Myometrial cell (primary cell): ENCODE measurements around the gene COL4A2.

GRCh38 chr13:110149365-110150561, 157.2 kb downstream of the COL4A1 start:
- RAMPAGE, long total RNA = no peak

DNA sequence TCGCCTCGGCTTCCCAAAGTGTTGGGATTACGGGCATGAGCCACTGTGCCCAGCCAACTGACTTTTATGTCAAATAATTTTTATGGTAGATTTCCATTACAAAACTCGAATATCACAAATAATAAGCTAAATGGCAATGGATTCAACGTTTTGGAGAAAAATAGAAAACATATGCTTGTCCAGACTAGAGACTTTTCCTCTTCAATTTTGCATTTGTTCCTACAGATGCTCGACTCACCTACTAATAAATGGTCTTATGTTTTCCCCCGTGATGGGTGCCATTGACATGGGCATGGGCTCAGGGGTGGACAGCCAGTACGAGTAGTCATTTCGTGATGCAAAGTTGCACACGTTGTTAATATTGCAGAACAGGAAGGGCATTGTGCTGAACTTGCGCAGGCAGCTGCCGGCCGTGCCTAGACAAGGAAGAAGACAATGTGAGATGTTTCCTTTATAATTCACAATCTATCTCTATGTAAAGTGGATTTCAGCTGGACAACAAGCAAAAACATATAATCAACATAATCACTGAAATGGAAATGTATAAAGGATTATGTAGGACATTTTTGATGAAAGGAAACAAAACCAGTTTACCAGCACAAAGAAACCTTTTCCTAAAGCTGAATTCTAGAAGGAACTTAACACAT, 145.9 kb downstream of the COL4A1 start:
- RAMPAGE, long total RNA = no peak

- RAMPAGE, long total RNA = no peak
These were observed 135.2 kb downstream of the COL4A1 start for GRCh38 chr13:110171795-110172048.

DNA sequence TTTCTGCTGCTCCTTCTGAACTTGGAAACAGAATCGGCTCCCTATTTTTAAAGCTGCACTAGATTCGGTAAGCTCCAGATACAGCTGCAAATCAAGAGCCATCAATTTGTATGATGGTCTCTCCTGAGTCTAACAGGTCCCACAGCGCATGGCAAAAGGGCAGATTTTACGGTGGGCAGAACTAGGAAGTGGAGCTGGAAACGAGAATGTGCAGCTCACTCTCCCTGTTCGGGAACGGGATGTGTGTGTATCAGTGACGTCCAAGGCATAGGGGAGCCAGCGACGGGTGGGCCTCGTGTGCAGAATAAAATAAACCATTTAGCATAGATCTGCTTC, 74.2 kb downstream of the COL4A1 start:
- RAMPAGE, long total RNA = no peak

- RAMPAGE, long total RNA = no peak
These were observed 2.7 kb downstream of the COL4A1 start for GRCh38 chr13:110303964-110304994.

DNA sequence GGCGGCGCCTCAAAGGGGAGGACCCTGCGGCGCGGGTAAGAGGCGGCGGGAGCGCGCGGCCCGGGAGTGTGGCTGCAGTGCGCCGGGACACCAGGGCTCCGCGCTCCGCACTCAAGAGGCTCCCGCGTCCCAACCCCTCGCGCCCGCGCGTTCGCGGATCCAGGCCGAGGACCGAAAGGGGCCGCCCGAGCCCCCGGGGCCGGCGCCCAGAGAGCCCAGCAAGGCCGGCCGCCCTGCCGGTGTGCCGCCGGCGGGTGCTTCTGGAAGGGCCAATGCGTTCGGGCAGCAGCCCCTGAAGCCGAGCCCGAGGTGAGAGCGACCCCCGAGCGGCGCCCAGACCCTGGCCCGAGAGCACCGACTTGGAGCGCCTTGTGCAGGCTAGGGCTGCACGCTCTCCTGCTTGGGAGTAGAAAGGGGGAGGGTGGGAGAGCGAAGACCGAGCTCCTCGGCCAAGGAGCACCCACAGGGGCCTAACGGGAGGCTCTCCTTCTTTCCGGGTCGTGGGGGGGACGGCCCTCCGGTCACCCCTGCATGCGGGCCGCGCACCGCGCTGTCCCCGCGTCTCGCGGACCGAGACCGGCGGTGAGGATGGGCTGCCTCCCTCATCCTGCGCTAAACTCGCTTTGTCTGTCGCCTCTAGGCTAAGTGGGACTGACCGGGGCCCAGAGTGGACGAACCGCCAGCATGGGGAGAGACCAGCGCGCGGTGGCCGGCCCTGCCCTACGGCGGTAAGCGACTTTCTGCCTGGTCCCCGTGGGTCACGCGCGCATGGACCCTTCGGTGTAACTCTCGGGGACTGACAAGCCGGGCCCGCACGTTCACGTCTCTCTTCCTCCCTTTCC, at the start of gene COL4A2:
Gene COL4A2 (plus strand): TSS at position 65 of the 842 bp plus-strand sequence.
- RAMPAGE, long total RNA = no peak

- RAMPAGE, long total RNA = no peak
These were observed 15.1 kb downstream of the COL4A2 start for GRCh38 chr13:110322012-110322848.

DNA sequence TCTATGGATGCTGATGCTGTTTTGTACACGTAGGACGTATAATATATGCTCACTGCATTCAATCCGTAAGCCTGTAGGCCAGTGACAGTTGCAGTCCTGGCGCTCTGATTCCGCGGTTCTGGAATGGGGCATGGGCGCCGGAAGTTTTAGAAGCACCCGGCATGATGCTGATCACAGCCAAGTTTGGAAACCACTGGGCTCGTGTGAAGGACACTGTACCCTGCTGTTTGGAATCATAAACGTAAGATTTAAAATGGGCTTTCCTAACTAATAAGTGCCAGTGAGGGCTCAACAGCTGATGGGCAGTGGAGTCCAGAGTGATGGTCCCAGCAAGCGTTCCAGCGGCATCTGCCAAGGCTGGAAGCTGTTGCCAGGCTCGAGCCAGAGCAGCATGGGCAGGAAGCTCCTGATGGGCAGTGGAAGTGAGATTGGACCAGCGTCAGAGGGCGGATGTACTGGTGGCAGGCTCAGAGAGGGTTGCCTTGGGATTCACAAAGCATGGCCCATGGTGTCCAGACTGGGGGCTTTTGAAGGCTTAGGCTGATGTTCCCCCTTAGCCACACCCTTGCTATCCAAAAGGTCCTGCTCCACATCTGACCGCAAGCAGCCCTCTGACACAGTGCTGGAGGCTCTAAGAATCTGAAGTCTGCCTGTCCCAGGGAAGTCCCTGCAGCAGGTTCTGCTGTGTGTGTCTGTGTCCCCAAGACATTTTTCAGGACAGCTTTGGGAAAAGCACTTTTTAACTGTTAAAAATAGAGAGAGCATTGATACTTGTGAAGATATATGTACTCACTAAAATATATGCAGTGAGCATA, 30.2 kb downstream of the COL4A2 start:
- RAMPAGE, long total RNA = no peak

GRCh38 chr13:110343120-110343812, 36.2 kb downstream of the COL4A2 start:
- RAMPAGE, long total RNA = no peak

GRCh38 chr13:110430192-110430851, 123.2 kb downstream of the COL4A2 start:
- RAMPAGE, long total RNA = no peak

- RAMPAGE, long total RNA = no peak
These were observed 124.7 kb downstream of the COL4A2 start for GRCh38 chr13:110431763-110432178.

GRCh38 chr13:110455917-110456543, 105.5 kb downstream of the RAB20 start:
- RAMPAGE, long total RNA = no peak

DNA sequence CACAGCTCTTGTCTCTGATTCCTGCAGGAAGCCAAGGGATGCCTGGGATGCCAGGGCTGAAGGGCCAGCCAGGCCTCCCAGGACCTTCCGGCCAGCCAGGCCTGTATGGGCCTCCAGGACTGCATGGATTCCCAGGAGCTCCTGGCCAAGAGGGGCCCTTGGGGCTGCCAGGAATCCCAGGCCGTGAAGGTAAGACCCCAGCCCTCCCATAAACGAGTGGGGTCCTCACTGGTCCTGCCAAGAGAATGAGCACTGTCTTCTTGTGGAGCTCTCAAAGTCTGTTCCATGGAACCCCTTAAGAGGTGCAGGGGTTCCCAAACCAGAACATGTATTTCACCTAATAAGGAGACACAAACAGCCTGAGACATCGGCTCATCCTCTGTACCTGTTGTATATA, 83.5 kb downstream of the RAB20 start:
- RAMPAGE, long total RNA = no peak

DNA sequence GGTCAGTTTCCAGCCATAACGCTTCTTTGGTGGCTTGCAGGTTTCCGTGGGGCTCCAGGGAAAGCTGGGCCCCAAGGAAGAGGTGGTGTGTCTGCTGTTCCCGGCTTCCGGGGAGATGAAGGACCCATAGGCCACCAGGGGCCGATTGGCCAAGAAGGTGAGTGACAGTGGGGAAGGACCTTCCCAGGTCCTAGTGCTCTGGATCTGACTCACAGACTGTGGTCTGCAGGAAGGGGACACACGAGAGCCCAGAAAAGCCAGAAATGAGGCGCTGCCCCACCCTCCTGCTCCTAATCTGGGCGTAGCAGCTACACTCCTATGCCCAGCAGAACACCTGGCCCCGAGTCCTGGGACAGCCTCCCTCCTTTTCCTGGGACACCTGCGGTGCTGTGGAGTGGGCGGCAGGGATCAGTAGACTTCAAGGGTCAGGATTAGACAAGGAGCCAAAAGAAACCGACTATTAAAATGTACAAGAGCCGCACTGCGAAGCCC, 57.4 kb downstream of the RAB20 start:
- RAMPAGE, long total RNA = no peak

DNA sequence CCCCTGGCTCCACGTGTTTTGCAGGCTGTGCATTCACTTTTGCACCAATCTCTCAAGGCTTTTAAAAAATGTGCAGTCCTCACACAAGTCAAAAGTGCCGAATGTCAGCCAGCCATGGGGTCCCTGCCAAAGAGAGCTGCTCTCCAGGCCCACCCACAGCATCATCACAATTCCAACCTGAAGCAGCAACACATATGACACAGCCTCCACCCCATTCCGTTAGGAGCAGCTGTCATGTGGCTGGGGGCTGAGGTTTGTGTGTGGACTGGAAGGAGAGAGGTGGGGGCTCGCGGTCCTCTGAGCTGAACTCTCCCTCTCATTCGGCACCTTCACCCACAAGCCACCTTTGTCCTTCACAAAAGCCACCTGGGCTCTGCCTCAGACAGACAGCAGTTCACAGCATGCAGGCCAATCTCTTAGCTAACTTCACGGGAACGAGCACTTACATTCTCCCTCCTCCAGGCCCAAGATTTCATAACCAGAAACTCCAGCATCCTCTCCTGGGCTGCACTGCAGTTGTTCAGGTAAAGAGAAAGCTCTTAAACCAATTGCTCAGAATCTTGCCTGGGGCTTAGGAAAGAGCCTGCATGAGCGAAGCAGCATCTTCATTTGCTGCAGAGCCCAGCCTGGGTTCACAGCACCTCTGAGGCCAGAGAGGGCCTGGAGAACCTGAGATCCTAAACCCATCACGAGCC, 7.2 kb downstream of the RAB20 start:
- RAMPAGE, long total RNA = no peak

- RAMPAGE, long total RNA = no peak
These were observed 14.9 kb upstream of the NAXD start for GRCh38 chr13:110600455-110600825.

DNA sequence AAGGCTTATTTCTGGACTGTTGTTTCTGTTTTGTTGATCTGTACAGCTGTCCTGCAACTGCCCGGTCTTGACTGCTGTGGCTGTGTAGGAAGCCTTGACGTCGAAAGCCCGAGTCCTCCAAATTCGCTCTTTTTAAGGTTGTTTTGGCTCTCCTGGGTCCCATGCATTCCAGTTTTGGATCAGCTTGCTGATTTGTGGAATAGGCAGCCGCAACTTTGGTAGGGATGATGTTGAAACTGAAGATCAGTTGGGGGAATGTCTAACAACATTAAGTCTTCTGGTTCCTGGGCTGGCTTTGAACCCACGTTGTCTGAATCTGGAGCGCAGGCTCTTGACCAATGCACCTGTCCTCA, 15.5 kb downstream of the NAXD start:
- RAMPAGE, long total RNA = no peak

DNA sequence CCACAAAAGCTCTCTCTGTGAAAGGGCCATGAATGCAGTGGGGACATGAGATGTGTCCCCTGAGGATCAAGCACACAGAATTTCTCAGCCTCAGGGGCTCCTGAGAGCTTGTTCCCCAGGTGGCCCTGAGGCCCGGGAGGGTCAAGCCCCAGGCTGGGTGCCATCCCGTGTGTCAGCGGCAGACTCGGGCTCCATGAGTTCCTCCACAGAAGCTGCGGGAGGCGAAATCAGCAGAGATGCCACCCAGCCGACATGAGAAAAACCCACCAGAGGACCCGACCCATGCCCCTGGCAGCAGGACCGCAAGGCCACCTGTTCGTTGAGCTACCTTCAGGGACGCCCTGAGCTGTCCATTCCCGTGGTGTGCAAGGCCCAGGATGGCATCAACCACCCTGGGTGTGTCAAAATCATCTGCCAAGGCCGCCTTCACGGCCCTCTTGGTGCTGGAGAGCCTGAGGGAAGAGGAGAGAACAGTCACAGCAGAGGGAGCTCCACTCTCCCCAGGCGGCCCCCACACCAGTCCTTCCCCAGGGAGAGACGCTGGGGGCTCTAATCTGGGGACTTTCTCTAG, 30.4 kb downstream of the NAXD start:
- RAMPAGE, long total RNA = no peak

GRCh38 chr13:110707480-110707731, 1.5 kb upstream of the CARS2 start:
- RAMPAGE, long total RNA = no peak

DNA sequence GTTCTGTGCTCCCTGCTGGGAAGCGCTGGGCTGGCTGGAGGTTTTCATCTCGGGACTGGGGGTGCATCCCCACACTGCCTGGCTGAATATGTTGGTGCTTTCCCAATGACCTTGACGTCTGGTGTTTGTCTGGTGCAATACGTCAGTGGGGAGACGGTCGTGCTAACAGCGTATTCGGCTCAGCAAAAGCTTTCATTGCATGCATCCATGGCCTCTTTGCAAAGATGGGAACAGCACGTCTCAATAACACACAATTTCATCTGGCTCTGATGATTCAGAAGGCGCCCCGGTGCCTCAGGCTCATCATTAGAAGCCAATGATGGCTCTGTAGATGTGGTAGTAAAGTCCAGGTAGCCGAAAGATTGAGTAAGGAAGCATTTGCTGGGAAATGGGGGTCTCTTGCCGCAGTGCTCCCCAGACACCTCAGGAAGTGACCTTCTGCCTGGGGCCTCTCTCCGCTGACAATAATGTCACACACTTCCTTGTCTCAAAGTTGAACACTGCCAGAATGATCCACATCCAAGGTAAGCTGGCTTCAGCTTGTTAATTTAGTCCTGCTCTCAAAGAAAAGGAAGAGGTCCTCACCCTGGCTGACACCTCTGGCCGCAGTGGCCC, 97.7 kb downstream of the ING1 start:
- RAMPAGE, long total RNA = no peak